Progenitor cell of endocrine pancreas (in vitro differentiated cells): ENCODE results near the genes NANOG, CLEC4E and CD69.

- PRO-cap: no peak
Observed at GRCh38 chr12:7788801-7789718, at the start of gene NANOG. Gene NANOG, plus strand, starts transcription at chr12:7789402.

DNA sequence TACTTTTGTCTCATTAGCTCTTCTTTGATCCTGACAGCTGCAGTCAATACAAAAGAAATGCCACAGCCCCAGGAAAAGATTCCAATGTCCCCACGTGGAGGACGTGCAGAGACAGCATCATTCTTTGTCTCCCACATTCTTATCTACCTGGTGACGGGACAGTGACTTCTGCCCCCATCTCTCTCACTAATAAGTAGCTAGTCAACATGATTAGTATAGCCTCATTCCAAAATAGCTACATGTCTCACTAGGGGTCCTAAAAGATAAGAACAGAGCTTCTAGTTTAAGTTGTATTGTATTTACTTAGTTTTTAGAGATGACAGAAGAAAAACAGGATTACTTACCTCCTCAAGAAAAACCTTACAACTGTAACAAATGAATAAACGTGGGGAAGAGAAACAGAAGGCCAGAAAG lies 20.9 kb downstream of the SLC2A14 start:
- PRO-cap: no peak

GRCh38 chr12:7906119-7906738 lies 29.8 kb downstream of the SLC2A3 start:
- PRO-cap: no peak

DNA sequence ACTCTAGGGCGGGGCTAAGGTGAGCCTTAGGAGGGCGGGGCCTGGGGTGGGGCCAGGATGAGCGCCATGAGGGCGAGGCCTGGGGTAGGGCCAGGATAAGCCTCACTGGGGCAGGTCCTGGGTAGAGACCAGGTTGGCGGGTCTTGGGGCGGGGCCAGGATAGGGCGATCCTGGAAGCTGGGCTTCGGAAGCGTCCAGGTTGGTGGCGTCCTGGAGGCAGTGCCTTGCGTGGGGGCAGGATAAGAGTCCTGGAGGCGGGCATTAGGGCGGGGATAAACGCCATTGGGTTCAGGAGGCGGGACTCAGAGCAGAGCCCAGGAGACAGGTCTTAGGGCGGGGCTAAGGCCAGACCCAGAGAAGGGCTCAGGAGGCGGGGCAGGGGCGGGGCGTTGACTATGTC lies 15.7 kb upstream of the FAM90A1 start:
- PRO-cap: bidirectional peak, plus-strand start at position 129 of the sequence, minus-strand start outside the sequence

GRCh38 chr12:8282009-8282551 lies 54.7 kb upstream of the FAM90A1 start:
- PRO-cap: no peak

DNA sequence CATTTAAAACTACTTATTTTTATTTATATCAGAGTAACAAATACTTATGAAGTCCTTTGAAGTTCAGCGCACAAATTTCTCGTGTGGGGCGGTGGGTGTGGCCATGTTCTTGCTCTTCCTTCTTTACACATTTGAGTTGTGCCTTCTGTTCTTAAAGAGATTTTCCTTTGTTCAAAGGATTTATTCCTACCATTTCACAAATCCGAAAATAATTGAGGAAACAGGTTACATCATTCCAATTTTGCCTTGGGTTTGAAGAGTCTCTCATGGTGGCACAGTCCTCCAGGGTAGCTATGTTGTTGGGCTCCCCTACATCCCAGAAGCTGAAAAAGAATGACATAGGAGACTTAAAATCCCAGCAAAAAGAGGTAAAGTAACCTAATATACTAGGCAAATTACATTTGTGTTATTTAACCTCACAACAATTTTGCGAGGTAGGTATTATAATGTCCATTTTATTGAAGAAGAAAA lies 6.2 kb downstream of the CLEC4E start:
- PRO-cap: no peak

DNA sequence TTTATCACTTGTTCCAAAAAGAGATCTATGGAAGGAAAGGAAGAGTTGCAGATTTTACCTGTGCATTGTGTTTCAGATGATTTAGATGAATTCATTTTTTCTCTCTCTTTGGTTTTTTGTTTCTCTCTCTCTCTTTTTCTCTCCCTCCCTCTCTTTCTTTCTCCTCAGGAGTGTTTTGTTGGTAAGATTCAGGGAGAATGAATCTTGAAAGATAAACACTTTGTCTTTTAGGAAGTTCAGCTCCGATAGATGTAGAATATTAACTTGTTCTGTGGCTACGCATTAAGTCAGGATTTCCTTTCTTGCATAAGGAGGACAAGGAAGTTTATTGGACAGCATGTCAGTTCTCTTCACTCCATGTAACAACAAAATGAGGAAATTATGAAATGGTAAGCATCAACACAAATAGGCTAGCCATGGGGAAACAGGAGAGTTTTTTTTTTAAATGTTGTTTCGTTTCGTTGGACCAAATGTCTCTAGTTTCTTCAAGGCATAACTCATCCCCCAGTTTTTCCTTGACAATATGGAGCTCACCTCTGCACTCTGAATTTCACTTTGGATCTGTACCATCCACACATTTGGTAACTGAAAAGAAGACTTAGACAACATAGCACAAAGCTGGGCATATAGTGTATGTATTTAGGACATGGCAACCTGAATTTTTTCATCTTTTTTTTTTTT lies at the start of gene CLEC4E:
TSS of gene CLEC4E (minus strand) at position 203 of the 681 bp plus-strand sequence.
- PRO-cap: no peak

DNA sequence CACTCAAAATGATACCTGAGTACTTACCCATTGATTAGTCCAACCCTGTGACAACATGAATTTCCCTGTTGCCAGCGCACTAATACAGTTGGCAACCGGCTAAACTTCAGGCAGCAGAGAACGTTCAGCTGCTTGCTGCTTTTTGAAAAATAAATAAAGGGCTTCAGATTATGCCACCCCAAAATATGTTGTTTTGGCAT lies 9.9 kb upstream of the PHC1 start:
- PRO-cap: no peak

DNA sequence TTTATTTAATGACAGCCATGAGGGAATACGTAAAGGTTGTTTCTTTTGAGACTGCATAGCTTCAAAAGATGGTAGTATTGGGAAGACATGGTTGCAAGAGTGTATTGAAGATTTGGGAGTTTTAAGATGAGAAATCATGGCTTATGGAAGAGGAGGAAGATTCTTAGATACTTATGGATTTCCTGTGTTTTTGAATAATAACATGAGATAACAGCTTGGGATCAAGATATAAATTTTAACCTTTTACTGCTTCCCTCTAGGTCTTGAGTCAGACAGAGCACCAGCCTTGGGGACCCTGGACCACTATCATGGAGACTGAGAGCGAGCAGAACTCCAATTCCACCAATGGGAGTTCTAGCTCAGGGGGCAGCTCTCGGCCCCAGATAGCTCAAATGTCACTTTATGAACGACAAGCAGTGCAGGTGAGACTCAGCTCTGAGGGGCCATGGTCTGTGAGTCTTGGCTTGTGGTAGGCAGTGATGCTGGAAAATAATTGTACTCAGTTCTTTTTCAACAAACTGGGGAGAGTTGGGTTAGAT lies 3.1 kb downstream of the PHC1 start:
- PRO-cap: no peak

DNA sequence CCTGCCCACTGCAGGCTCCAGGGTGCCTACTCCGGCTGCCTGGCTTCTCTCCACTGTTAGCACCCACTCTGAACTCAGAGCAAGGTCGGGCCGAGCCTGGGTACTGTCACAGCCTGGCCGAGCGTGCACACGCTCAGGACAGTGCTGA lies 50.5 kb downstream of the A2M start:
- PRO-cap: unidirectional peak, minus-strand start at position 47 of the sequence

DNA sequence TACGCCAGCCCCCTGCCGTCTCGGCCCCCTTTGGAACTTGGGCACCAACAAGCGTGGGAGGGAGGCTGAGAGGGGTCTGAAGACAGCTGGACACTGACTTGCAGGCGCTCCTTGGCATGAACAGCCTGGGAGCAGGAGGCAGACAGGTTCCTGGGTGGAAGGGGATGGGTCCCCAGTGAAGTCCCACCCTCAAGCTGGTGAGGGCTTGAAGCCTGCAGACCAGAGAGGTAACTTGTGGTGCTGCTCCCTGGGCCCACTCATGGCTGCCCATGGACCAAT lies 50.3 kb downstream of the A2M start:
- PRO-cap: no peak

DNA sequence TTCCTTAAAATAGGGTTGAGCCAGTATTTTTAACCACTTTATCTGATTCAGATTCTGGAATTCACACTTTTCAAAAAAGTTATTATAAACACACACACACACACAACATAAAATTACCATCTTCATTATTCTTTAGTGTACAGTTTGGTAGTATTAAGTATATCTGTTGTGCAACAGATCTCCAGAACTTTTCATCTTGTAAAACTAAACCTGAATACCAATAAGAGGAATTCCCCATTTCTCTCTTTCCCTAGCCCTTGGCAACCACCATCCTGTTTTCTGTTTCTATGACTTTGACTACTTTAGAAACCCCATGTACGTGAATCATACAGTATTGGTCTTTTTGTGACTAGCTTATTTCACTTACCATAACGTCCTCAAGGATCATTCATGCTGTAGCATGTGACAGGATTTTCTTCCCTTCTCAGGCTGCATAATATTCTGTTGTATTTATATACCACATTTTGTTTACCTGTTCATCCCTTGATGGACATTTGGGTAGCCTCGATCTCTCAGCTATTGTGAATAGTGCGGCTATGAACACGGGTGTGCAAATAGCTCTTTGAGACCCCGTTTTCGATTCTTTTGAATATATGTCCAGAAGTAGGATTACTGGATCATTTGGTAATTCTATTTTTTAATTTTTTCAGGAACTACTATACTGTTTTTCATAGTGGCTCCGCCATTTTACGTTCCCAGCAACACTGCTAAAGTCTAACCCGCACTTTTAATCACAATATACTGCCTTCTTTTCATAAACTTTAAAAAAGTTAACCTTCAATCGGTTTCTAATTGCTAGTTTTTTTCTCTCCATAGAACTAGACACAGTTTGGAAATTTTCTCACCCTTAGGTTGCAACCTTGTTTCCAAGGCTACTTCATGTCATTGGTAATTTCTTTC lies 12.1 kb downstream of the A2M start:
- PRO-cap: no peak

DNA sequence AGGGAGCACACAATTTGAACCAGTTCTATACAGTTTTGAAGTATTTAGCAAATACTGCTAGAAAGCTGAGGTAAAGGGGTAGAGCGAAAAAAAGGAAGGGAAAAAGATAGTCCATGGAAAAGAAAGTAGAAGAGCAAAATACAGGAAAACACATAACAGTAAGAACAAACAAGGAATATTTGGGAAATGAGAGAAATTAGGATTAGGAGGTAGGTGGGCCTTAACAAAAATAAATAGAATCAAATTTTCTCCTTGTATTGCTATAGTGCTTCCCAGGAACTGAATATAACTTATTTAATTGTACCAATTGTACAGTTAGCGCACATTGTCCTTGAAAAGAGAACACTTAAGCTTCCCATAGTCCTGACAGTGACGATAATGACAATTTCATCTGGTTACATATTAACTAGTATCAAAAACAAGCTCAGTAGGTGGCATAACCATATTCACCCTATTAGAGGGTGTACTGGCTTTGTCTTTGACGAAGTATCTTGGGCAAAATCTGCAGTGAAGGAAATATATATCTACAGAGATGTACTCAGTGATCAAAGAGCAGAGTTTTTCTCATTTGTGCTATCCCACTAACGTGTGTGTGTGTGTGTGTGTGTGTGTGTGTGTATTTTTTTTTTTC lies 4.7 kb upstream of the A2M start:
- PRO-cap: no peak

- PRO-cap: no peak
Observed at GRCh38 chr12:9144753-9145246, 29.1 kb upstream of the A2M start.

DNA sequence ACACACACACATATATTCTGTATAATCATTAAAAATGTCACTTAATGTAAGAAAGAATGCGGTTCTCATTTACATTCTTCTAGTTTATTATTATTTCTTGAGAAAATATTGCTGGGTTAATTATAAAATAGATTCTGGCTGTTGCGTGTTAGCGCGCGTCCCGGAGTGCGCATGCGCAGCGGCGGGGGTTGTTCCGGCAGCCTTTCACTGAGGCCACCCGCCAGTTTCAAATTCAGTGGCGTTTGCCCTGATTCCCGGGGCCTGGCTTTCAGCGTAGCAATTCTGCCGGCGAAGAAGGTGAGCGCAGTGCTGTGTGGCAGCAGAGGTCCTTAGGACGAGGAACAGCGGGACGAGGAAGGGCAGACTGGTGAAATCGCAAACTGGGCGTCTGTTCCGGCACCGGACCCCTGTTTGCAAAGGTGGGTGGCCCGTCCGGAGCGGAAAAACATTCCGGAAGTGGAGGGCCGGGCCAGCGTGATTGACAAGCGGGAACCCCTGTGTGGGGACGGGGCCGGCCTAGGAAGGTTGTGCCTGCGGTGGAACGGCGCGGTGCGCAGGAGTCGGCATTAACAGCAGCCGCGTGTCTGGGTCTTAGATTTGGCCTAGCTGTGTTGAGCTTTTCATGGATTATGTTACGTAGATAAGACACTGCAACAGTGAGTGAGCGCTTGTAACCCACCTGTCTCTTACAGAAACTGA lies 75.4 kb upstream of the PZP start:
- PRO-cap: bidirectional peak, plus-strand start at position 547 of the sequence, minus-strand start at position 413 of the sequence

GRCh38 chr12:9448608-9449071 lies 159.1 kb downstream of the KLRB1 start:
- PRO-cap: no peak

GRCh38 chr12:9632757-9633069 lies 25.0 kb upstream of the KLRB1 start:
- PRO-cap: no peak

GRCh38 chr12:9642716-9643055 lies 26.8 kb upstream of the CLEC2D start:
- PRO-cap: no peak

- PRO-cap: no peak
Observed at GRCh38 chr12:9718249-9718518, 42.5 kb downstream of the CD69 start.

DNA sequence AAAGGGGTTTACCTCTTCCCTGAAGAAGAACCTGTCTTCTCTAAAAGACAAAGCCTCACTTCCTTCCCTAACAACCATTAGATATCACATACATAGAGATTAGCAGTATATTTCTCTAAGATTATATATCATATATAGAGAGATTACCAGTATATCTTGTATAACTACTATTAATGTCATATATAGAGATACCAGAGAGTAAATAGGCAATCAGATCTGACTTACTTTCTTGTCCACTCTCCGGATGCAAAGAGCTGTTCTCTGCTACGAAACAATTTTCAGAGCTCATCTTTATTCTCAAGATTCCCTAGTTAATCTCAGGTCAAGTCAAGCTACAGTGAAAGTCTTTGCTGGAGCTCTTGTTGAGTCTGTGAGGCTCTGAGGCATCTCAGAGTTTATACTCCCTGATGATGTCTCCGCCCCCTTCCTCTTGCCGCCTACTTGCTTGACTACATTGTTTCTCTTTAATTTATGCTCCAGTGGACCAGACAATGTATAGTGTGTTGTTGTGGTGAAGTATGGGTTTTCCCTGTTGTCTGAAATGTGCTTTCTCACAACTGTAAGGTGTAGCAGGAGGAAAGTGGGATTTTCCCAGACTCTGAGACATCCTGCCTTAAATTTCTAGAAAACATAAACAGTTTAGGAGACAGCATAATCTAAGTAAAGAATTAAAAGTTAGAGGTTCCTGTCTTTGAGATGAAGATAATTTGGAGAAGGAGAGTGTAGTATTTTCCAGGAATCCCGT lies at the start of gene CD69:
TSS of gene CD69 (minus strand) at position 370 of the 745 bp plus-strand sequence.
- PRO-cap: no peak